ENCODE measurements around the genes OASL and RNF34.

- PRO-cap, result no peak
Observed at GRCh38 chr12:120956687-120957287, 21.6 kb upstream of the HNF1A start.

GRCh38 chr12:121038564-121039527, at the start of gene OASL:
Gene OASL (minus strand): TSS chr12:121039246.
- PRO-cap, result no peak

- PRO-cap, result no peak
Observed at GRCh38 chr12:121048414-121048828, 9.4 kb upstream of the OASL start.

DNA sequence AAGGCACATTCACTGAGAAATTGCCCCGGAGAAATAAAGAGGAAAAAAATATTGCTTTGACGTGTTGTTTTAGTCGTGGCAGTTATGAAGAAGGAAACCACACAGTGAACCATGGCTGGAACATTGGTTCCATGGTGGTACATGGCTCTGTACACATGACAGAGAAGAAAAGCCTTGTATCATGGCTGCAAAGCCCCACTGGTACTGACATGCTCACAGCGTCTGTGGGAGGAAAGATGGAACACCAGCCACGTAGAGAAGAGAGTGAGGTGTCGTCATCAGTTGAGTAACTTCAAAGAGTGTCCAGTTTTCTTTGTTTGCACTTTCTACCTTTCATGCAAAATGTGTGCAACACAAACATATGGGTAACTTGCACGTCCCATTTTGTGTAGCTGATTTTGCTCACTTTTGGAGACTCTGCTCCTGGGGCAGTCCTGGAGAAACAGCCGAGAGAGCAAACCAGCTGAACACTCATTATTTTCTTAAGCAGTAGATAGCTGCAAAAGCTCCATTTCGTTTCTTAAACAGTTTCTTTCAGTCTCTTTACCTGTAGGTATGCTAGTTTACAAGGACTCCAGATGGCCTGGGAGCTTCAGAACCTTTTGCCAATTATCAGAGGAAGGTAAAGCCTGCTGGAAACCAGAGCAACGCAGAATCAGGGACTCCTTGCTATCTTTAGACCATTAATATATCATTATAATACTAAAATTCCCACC, 6.3 kb upstream of the P2RX7 start:
- PRO-cap, result no peak

DNA sequence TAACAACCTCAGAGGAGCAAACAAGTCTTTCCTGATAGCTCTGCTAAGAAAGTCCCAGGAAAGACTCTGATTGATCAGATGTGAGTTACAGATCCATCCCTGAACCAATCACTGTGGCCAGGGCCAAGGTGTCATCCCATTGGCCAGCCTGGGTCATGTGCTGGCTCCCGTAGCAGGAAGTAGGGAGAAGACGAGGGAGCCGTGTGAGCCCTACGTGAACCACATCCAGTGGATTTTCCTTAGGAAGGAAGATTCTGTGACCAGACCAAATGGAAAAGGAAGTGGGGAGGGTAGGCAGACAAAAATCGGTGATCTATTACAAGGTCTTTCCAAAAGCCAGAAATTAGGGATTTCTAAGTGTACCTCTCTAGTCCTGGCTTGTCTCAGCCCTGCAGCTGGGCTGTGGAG, 5.7 kb downstream of the P2RX7 start:
- PRO-cap, result no peak

- PRO-cap, result no peak
Observed at GRCh38 chr12:121210684-121211214, 820 bp downstream of the P2RX4 start.

DNA sequence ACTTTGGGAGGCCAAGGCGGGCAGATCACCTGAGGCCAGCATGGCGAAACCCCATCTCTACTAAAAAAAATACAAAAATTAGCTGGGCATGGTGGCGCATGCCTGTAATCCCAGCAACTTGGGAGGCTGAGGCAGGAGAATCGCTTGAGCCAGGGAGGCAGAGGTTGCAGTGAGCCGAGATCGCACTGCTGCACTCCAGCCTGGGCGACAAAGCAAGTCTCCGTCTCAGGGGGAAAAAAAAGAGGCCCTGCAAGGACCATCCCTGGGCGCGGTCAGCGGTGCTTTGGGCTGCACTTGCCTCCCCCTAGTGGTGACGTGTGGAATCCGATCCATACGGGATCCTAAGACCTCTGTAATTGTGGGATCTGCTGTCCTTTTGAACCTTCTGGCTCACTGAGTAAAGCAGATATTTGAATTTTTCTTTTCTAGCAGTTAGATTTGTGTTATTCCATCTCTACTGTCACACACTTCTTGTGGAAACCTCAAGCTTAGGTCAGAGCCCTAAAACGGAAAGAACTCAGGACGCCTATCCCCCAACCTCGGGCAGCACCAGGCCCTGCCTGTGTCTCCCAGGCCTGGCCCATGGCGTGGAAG, 20.3 kb downstream of the P2RX4 start:
- PRO-cap, result no peak

GRCh38 chr12:121233312-121234176, 23.6 kb downstream of the P2RX4 start:
- PRO-cap, result no peak

GRCh38 chr12:121295238-121295379, 1.4 kb downstream of the CAMKK2 start:
- PRO-cap, result no peak

- PRO-cap, result no peak
Observed at GRCh38 chr12:121375127-121375571, 22.9 kb upstream of the ANAPC5 start.

DNA sequence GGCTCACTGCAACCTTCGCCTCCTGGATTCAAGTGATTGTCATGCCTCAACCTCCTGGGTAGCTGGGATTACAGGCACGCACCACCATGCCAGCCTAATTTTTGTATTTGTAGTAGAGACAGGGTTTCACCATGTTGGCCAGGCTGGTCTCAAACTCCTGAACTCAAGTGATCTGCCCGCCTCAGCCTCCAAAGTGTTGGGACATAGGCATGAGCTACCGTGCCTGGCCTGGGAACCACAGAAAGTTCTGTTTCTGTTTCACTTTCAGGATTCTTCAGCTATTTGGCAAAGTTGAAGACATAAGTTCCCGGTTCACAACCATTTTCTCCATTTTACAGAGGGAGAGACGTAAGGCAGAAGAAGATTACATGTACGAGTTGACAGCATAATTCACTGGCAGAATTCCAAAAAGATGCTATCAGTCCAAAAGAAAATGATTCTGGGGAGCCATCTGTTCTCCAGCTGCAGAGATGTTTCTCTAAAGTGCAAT, 8.2 kb upstream of the RNF34 start:
- PRO-cap, result no peak

GRCh38 chr12:121400036-121400239, at the start of gene RNF34:
Gene RNF34 (plus strand): TSS chr12:121400118.
- PRO-cap, result bidirectional peak, plus-strand start at chr12:121400118, minus-strand start at chr12:121399897

- PRO-cap, result no peak
Observed at GRCh38 chr12:121516832-121517102, 64.1 kb downstream of the KDM2B start.

GRCh38 chr12:121630663-121631461, 38.6 kb downstream of the MORN3 start:
- PRO-cap, result no peak

DNA sequence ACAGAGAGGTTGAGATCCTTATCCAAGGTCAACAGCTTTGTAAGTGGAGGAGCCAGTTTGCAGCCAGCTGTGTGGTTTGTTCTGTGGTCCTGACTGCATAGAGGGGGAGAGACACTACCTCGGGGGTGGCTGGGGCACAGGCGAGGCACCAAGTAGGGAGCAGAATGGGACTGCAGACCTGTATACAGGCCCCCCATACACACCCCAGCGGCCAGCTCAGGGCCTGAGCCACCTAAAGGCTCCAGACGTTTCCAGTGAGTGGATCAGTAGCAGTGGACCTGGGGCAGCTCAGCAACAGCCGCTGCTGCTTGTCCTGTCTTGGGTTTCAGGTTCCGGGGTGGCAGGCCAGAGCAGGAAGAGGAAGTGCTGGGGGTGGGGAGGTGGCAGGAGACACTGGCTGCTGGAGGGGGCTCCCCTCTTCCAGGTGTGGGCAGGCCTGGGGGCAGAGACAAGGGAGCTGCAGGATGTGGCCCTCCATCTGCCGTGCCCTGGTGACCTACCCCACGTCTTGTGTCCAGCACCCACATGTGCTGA, 32.1 kb downstream of the MORN3 start:
- PRO-cap, result no peak

DNA sequence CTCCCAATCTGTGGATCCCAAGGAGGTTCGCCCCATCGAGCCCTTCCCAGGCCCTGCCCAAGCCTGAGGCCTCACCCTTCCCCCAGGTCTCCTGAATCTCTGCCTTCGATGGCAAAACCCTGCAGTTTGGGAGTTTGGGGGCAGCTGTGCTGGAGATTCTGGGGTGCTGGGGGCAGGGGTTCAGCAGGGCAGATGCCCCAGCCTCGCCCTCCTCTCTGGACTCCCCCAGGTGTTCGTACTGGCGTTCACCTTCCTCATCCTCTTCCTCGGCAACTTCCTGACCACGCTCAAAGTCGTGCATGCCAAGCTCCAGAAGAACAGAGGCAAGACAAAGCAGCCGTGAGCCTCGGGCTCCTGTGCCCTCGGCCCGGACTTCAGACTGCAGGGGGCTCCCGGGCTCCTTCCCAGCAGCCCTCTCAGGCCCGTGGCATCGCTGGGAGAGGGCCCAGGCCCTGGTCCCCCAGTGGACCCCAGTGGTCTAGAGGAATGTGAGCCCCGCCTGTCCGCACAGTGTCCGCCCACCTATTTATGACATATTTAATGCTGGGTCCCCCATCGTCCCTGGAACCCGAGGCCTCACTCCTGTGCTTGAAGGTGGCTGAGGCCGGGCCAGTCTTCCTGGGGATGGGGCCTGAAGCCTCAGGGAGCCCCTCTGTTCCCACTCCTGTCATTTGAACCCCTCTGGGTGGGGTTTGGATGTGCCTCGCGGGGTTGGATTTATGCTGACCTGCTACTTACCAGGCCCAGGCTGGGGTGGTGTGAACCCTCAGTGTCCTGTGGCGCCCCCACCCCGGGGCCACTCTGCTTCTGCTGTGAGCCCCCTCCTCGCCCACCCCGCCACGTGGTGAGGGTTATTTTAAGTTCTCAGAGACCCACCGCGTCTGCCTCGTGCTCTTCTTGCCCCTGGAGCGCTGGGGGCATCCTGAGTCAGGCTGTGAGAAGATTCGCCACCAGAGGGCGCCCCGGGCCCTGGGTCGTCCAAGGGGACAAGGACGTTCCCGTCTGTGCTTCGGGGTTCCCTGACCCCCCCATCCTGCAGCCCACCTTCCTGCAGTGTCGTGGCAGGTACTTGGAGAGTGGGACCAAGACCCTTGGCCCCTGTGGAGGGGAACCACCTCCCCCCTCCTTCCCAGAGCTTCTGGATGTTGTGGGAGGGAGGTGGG, 17.7 kb downstream of the RHOF start:
- PRO-cap, result no peak

DNA sequence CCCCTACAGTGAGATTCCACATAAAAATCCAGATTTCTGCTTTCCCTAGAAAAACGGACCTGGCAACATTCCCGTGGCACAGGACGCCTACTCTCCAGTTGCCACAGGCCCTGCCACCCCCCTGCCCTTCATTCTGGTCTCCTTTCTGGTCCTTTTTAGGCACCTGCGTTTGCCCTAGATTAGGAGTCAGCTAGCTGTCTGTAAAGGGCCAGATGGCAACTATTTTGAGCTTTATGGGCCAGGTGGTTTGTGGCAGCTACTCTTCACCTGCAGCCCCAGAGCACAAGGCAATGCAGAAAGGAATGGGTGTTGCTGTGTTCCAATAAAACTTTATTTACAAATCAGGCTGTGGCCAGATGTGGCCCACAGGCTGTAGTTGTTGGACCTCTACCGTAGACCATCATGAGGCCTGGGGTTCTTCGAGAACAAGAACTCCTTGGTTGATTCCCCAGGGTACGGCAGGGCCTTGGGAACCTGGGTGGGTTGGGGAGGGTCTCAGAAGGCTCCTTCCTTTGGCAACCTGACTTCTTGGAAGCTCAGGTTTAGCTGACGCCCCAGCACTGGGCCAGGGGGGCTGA, 16.0 kb downstream of the RHOF start:
- PRO-cap, result no peak

- PRO-cap, result no peak
Observed at GRCh38 chr12:121816247-121816683, 12.5 kb downstream of the SETD1B start.

DNA sequence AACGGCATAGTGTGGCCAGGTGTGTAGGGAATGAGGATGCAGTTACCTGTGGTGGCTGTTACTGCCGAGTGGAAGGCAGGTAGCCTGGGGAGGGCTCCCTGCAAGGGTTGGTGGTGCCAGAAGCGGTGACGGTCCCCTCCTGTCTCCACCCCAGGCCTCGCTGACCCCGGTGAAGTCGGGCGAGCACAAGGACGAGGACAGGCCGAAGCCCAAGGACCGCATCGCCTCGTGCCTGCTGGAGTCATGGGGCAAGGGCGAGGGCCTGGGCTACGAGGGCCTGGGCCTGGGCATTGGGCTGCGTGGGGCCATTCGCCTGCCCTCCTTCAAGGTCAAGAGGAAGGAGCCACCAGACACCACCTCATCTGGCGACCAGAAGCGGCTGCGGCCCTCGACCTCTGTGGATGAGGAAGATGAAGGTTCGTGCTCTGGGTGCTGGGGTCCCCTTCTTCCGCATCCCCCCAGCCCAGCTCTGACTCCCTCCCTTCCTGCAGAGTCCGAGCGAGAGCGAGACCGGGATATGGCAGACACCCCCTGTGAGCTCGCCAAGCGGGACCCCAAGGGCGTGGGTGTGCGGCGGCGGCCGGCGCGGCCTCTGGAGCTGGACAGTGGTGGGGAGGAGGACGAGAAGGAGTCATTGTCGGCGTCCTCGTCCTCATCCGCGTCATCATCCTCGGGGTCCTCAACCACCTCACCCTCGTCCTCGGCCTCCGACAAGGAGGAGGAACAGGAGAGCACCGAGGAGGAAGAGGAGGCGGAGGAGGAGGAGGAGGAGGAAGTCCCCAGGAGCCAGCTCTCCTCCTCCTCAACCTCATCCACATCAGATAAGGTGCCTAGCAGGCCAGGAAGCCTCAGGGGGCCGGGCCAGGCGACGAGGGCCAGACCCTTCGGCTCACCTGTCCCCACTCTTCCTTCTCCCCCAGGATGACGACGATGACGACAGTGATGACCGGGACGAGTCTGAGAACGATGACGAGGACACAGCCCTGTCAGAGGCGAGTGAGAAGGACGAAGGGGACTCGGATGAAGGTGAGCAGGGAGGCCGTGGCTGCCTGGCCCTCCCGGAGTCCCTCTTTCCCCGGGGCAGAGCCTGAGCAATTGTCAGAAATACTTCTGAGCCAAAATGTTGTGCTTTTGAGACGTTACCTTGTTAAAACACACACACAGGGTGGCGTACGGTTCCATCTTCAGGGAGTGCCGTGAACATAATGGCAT, 13.5 kb downstream of the SETD1B start:
- PRO-cap, result no peak

GRCh38 chr12:121826466-121826834, 22.6 kb downstream of the SETD1B start:
- PRO-cap, result no peak